ENCODE data around the genes PRX and ACTMAP.

DNA sequence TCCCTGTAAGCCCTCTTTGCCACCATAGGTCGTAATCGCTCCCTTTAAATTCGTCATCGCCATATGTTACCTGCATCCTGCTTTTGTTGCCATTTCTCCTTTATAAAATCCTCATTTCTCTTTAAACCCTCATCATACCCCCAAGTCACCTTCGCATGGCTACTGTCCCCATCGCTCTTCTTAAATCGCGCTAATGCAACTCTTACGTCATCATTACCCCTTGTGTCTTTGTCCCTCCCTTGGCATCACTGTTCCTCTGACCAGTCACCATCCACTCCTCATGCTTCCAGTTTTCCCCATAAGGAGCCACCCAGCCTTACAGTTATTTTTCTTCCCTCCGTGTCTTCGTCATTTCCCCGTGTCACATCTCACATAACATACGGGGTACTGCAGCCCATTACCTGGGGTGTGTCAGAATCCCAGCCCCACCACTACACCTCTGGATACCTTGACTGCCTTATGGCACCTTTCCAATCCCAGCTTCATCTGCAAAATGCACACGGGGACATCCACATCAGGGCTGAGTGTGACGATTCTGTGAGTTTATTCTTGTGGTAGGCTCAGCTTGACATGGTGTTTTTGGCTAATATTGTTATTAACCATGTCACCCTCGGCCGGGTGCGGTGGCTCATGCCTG, 688 bp downstream of the PLD3 start:
- RRBS: no CpG with 5 or more reads among the region's 18 CpGs

- RRBS: 23% methylated on average over 8 of the region's 49 CpGs
Observed at GRCh38 chr19:40398564-40399291, 8.7 kb upstream of the HIPK4 start.

- RRBS: no CpG with 5 or more reads among the region's 5 CpGs
Observed at GRCh38 chr19:40410002-40410285, 3.2 kb downstream of the PRX start.

GRCh38 chr19:40413080-40414008, at the start of gene PRX:
Gene PRX (minus strand): TSS chr19:40413378.
- RRBS: 13% methylated on average over 2 of the region's 22 CpGs

GRCh38 chr19:40417032-40417550, 3.9 kb upstream of the PRX start:
- RRBS: no CpG with 5 or more reads among the region's 13 CpGs

DNA sequence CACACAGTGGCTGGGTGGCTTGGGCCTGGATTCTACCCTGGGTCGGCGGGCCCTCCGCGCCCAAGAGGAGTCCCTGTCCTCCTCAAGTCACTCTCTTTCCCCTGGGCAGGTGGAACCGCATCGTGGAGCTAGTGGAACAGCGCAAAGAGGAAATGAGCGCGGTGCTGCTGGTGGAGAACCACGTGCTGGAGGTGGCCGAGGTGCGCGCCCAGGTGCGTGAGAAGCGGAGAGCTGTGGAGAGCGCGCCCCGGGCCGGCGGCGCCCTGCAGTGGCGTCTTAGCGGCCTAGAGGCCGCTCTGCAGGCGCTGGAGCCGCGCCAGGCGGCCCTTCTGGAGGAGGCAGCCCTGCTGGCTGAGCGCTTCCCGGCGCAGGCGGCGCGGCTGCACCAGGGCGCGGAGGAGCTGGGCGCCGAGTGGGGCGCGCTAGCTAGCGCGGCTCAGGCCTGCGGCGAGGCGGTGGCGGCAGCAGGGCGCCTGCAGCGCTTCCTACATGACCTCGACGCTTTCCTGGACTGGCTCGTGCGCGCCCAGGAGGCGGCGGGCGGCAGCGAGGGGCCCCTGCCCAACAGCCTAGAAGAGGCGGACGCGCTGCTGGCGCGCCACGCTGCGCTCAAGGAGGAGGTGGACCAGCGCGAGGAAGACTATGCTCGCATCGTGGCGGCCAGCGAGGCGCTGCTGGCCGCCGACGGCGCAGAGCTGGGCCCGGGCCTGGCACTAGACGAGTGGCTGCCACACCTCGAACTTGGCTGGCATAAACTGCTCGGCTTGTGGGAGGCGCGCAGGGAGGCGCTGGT, 52.7 kb downstream of the SPTBN4 start:
- RRBS: no CpG with 5 or more reads among the region's 82 CpGs

DNA sequence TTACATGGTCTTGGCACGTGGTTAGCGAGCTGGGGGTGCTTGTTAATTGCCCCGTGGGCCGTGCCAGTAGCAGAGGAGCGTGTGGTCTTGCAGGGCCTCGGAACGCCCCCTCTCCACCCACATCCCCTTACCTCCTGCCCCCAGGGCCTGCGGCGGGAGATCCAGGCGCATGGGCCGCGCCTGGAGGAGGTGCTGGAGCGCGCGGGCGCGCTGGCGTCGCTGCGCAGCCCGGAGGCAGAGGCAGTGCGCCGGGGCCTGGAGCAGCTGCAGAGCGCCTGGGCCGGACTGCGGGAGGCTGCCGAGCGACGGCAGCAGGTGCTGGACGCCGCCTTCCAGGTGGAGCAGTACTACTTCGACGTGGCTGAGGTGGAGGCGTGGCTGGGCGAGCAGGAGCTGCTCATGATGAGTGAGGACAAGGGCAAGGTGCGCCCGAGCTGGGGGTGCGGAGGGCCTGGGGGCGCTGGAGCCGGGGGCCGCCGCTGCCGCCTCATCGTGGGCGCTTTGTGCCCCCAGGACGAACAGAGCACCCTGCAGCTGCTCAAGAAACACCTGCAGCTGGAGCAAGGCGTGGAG, 22.6 kb upstream of the SHKBP1 start:
- RRBS: no CpG with 5 or more reads among the region's 47 CpGs

- RRBS: no CpG with 5 or more reads among the region's 9 CpGs
Observed at GRCh38 chr19:40625472-40626365, 24.6 kb downstream of the LTBP4 start.

DNA sequence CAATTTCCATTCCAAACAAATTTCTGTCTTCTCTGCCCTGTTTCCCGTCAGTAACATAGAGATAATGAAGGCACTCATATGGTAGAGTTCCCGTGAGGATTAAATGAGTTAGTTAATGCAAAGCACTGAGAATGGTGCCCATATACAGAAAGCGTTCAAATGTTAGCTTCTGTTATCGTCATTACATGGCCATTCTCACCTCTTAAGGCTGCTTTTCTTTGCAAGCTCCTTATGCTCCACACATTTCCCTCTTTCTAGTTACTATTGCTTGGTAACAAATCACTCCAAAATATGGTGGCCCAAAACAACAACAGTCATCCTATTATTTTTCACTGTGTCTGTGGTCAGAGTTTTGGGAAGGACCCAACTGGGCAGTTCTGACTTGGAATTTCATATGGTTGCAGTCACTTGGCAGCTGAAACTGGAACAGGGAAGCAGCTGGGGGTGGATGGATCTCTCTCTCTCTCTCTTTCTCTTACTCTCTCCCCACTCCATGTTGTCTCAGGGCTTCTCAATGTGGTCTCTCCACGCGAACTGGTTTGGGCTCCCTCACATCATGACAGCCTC, 39.8 kb downstream of the NUMBL start:
- RRBS: no CpG with 5 or more reads among the region's 6 CpGs

DNA sequence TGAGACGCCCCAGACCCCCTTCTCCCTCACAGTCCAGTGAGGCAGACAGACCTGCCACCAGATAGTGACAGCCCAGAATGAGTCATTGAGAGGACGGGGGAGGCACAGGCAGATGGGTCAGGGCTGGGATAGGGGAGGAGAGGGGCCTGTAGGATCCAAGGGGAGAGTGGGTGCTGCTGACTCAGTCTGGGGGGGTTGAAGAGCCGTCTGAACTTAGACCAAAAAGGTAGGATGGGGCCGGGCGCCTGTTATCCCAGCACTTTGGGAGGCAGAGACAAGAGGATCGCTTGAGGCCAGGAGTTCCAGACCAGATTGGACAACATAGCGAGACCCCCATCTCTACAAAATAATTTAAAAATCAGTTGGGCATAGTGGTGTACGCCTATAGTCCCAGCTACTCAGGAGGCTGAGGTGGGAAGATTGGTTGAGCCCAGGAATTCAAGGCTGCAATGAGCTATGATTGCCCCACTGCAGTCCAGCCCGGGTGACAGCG, 26.4 kb downstream of the NUMBL start:
- RRBS: no CpG with 5 or more reads among the region's 10 CpGs

- RRBS: no CpG with 5 or more reads among the region's 17 CpGs
Observed at GRCh38 chr19:40702358-40703019, 12.0 kb upstream of the NUMBL start.

DNA sequence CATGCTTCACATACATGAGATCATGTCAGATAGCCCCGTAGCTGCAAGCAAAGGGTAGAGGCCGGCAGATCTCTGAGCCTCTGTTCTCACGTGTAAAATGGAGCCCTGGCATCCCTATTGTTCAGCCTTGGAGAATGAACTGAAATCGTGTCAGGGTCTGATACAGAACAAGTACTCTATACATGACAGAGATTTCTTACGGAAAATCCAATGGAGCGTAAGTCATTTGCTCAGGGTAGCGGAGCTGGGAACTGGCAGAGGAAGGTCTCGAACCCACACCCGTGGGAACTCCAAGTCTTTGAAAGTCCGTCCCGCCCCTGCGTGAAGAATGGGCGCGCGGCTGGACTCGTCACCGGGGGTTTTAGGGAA, 315 bp downstream of the COQ8B start:
- RRBS: 8% methylated on average over 3 of the region's 17 CpGs

- RRBS: 1% methylated on average over 14 of the region's 38 CpGs
Observed at GRCh38 chr19:40750035-40750784, at the start of gene ACTMAP. Gene ACTMAP (minus strand): TSS chr19:40750477.

GRCh38 chr19:40800362-40800666, 1.3 kb downstream of the EGLN2 start:
- RRBS: 70% methylated on average over 4 of the region's 13 CpGs

- RRBS: no CpG with 5 or more reads among the region's 10 CpGs
Observed at GRCh38 chr19:40941673-40942357, 49.3 kb upstream of the CYP2B6 start.

DNA sequence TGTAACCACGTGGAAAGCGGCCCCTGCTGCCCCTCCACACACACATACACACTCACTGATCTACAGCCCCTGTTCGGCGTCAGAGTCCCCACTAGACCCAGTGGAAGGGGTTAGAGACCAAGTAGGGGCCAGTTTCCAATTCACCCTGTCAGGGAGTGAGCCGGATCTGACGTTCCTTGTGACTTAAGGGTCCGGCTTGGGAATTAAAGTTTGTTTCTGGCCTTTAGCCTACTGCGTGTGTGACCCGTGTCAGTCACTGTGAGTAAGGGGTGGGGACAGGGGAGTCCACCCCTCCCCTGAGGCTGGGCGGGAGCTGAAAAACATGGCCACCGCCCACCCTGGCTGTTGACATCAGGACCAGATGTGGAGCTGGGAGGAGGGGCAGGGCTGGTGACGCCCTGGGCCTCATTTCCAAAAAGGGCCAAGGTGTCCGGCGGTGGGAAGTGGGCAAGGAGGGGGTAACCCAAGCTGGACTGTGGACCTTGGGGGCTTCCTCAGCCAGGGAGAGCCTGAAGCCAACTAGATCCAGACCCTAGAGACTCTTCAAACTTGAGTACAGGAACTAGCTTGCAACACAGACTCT, 11.6 kb upstream of the AXL start:
- RRBS: no CpG with 5 or more reads among the region's 14 CpGs

GRCh38 chr19:41219567-41219837, 479 bp downstream of the AXL start:
- RRBS: no CpG with 5 or more reads among the region's 4 CpGs

- RRBS: no CpG with 5 or more reads among the region's 11 CpGs
Observed at GRCh38 chr19:41278649-41279348, 14.6 kb downstream of the HNRNPUL1 start.

- RRBS: no CpG with 5 or more reads among the region's 4 CpGs
Observed at GRCh38 chr19:41295034-41295655, 14.8 kb upstream of the CCDC97 start.

- RRBS: no CpG with 5 or more reads among the region's 5 CpGs
Observed at GRCh38 chr19:41296255-41297356, 13.4 kb upstream of the CCDC97 start.

Measured in non-pigmented ciliary epithelial cell (primary cell).